Right atrium auricular region (tissue), 2 donors: ENCODE results near the gene UPP2.

DNA sequence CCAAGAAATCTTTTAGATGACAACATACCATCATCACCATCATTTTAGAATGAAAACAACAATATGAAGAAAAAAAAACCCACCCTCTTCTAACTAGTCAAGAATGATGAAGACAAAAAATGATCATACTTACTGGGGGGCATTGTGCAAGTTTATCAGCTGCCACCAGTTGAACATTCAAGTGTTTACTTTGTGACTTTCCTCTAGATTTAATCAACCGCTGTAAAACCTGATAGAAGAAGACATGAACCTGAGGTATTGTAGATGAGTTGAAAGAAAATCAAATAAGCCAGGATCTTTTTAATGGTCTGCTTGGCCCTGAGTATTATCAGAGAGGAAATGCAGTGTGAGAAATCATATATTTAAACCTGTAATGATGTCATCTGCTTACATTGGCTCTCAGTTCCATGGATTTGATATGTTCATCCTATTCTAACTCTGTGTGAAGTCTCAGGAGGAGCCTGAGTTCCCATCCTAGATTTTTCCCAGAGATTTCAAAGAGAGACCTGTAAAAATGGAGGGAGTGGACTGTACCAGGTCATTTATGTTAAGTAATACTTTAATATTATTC is 25.2 kb upstream of the ARL5A start:
- PRO-cap: no peak
- RAMPAGE, long total RNA, 2 experiments: no peak in any of the 2 experiments

- PRO-cap: no peak
- RAMPAGE, long total RNA, 2 experiments: no peak in any of the 2 experiments
Measured at GRCh38 chr2:152174918-152175120, 744 bp downstream of the STAM2 start.

GRCh38 chr2:152389104-152390128 is 54.4 kb downstream of the FMNL2 start:
- PRO-cap: no peak
- RAMPAGE, long total RNA, 2 experiments: no peak in any of the 2 experiments

DNA sequence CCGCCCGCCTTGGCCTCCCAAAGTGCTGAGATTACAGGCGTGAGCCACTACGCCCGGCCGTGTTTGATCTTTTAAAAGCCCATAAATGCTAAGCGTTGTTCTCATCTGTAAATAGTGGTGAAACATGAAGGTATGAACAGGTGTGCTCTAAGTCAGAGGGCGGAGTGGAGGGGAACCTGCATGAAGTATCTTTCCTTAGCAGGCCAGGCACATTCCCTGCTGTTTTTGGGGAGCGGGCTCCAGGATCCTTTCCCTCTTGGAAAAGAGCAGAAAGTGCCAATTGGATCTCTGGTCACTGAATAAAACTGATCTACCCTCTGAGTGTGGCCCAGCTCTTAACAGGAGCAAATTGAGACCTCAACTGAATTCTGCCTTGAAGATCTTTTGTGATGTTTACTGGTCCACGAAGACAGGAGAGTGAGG is 67.2 kb downstream of the FMNL2 start:
- PRO-cap: no peak
- RAMPAGE, long total RNA, 2 experiments: no peak in any of the 2 experiments

- PRO-cap: no peak
- RAMPAGE, long total RNA, 2 experiments: no peak in any of the 2 experiments
Measured at GRCh38 chr2:152573129-152573878, 144.0 kb downstream of the PRPF40A start.

- PRO-cap: no peak
- RAMPAGE, long total RNA, 2 experiments: no peak in any of the 2 experiments
Measured at GRCh38 chr2:152839822-152840149, 121.4 kb downstream of the ARL6IP6 start.

GRCh38 chr2:153872445-153872875 is 738 bp downstream of the GALNT13 start:
- PRO-cap: no peak
- RAMPAGE, long total RNA, 2 experiments: no peak in any of the 2 experiments

- PRO-cap: no peak
- RAMPAGE, long total RNA, 2 experiments: no peak in any of the 2 experiments
Measured at GRCh38 chr2:155582115-155582437, 750.4 kb downstream of the NR4A2 start.

- PRO-cap: no peak
- RAMPAGE, long total RNA, 2 experiments: no peak in any of the 2 experiments
Measured at GRCh38 chr2:156324862-156325328, 7.6 kb downstream of the NR4A2 start.

DNA sequence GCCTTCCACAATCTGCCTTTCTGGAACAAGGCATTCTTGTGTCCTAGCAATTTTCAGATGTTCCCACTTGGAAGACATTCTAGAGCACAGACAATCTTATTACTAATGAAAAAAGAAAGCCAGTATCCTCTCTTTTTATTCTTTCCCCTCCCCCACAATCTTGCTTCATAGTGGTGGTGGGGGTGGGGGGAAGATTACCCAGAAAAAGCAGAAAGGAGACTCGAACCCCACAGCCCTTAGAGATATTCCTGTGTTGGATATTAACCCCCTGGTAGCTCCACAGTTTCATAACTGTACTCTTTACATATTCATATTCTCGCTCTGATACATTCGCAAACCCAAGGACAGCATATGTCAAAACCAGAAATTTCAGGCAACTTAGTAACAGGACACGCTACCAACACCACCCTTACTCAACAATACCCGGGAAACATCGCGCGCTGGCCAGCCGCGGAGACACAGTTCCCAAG is 900 bp downstream of the NR4A2 start:
- PRO-cap: bidirectional peak, plus-strand start outside the sequence, minus-strand start at position 353 of the sequence
- RAMPAGE, long total RNA, 2 experiments: no peak in any of the 2 experiments

GRCh38 chr2:156341013-156342109 is 8.8 kb upstream of the NR4A2 start:
- PRO-cap: bidirectional peak, plus-strand start at chr2:156341896, minus-strand start at chr2:156341613
- RAMPAGE, long total RNA, 2 experiments: no peak in any of the 2 experiments

DNA sequence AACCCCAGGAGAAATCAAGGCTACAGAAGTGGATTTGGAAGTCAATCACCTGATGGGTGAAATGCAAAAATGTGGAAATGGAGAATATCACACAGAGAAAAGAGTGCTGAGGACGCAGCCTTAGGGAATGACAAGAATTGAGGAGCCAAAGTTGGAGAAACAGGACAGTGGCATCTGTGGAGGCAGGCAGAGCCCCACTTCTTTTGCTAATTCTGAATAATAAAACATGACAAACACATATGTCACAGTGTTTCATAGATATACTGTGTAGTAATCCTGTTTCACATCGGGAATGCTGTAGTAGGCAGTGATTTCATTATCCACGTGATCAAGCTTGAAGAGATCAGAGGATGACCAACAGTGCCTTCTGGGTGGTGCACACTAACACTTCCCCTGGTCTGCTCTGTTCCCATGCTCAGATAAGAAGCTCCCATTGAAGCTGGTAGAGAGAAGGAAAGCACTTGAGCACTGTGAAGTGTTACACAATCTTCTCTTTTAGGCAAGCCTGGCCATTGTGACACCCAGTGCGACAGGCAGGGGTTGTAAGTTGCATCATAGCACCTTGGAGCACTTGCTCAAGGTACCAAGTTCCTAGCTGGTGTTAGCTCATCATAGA is 30.7 kb upstream of the GPD2 start:
- PRO-cap: bidirectional peak, plus-strand start at position 357 of the sequence, minus-strand start at position 214 of the sequence
- RAMPAGE, long total RNA, 2 experiments: no peak in any of the 2 experiments

DNA sequence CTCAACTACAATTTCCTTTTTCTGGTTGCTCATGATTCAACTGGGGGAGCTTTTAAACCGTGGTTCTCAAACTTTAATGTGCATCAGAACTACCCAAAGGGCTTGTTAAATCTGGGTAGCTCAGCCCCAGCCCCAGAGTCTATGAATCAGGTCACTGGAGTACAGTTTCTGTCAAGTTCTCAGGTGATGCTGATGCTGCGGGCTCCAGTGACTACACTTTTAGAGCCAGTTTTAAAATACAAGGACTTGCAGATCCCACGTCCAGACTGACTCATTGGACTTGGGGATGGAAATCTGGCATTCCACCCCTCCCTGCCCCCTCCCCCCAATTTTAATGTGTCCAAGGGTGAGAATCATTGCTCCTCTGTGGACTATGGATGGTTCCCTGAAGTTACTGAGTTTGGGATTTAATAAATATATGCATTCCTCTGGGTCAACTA is 1.5 kb upstream of the GPD2 start:
- PRO-cap: no peak
- RAMPAGE, long total RNA, 2 experiments: no peak in any of the 2 experiments

DNA sequence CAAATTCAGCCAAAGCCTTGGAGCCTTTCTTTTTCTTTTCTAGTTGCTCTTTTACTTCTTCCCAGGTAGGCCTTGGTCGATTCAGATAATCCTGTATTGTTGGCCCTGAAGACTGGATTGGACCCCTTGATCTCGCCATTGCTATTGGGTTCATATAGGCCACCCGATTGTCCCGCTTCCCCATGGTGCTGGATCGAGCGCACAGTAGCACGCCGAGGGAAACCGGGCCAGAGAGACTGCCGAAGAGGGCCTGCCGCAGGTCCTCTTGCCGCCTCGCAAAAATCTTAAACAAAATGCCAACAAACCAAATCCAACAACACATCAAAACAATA is 54.6 kb upstream of the ERMN start:
- PRO-cap: no peak
- RAMPAGE, long total RNA, 2 experiments: no peak in any of the 2 experiments

GRCh38 chr2:157426473-157427105 is 17.3 kb downstream of the CYTIP start:
- PRO-cap: no peak
- RAMPAGE, long total RNA, 2 experiments: no peak in any of the 2 experiments

- PRO-cap: no peak
- RAMPAGE, long total RNA, 2 experiments: no peak in any of the 2 experiments
Measured at GRCh38 chr2:157442948-157443640, 795 bp downstream of the CYTIP start.

- PRO-cap: no peak
- RAMPAGE, long total RNA, 2 experiments: no peak in any of the 2 experiments
Measured at GRCh38 chr2:158101541-158102040, at the start of gene UPP2. Gene UPP2 (plus strand): TSS chr2:158101876.

DNA sequence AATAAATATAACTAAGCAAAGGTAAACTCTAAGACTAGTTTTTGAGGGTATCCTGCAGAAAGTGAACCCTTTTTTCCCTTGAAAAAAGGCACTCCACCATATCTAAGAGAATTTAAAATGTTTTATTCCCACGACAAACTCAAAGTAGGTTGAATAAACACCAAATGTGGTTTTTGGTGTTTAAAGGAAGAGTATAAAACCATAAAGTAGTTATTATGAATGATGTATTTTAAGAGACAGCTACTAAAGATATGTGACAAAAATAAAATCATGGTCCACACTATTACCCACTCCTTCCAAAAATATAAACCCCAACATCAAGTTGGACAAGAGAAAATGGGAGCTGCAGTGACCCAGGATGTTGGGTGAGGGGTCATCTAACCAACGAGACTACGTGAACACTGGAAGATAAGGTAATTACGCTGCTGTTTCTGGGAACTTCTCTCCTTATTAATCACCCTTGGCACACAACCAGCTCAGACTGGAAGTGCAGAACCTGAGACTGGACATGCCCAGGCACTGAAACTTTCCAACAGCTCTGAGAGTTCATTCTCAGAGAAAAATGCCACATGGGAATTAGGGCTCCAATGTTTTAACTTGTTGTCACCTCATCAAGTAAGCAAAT is 135.4 kb downstream of the CCDC148 start:
- PRO-cap: no peak
- RAMPAGE, long total RNA, 2 experiments: no peak in any of the 2 experiments

- PRO-cap: no peak
- RAMPAGE, long total RNA, 2 experiments: no peak in any of the 2 experiments
Measured at GRCh38 chr2:158470874-158471308, 14.1 kb downstream of the PKP4 start.

DNA sequence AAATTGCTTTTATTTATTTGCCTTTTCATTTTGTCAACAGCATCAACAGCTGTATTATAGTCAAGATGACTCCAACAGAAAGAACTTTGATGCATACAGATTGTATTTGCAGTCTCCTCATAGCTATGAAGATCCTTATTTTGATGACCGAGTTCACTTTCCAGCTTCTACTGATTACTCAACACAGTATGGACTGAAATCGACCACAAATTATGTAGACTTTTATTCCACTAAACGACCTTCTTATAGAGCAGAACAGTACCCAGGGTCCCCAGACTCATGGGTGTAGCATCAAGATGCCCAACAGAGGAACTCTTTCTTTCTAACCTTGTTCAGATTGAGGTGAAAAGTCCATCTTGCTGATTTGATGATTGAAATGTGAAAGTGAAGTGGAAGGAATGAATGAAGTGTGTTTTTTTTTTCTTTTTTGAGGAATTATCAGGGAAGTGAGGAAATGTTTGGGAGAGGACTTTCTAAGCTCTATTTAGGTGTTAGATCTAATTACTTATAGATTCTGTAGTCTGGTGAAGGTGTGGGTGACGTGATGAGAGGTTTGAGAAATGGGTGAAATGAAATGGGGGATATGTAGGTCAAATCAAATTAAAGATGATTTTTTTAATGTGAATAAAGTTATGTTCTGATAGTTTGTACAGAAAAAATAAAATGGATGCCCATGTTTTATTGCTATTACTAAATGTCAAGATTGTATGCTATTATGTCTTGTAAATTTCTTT is 114.6 kb upstream of the DAPL1 start:
- PRO-cap: no peak
- RAMPAGE, long total RNA, 2 experiments: no peak in any of the 2 experiments